ENCODE measurements around a stretch of chr22.

- PRO-cap, result no peak
Observed at GRCh38 chr22:45052745-45053061, 42.9 kb upstream of the PHF21B start.

GRCh38 chr22:45211855-45212855 is 28.5 kb downstream of the KIAA0930 start:
- PRO-cap, result no peak

DNA sequence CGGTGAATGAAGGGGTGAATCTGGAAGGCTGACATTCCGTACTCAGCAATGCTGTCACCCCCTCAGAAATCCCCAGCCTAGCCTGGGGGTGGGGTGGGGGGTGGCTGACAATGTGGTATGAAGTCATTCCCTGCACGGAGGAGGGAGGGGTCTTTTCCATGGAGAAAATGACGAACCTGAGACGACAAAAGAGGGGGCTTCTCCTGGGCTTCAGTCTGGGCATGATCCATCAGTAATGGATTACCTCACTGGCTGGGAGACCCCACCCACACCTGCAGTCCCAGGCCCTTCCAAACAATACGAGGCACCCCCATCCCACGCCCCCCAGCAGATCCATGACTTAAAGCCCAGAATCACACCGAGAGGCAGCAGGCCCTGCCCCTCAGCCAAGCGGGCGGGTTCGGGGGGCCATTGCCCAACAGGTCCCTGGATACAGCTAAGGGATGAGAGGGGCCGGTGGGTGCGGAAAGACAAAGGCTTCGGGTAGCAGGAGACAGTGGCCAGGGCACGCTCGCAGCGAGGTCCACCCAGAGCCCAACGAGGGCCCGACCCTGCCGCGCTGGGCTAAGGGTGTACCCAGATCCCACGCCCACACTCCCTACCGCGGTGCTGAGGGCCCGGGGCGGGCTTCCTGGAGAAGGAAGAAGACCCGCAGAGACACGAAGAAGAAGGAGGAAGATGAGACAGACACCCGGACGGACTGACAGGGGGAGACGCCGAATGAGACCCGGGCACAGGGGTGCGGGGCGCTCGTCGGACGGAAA is 830 bp downstream of the KIAA0930 start:
- PRO-cap, result unidirectional peak, plus-strand start at position 686 of the sequence

DNA sequence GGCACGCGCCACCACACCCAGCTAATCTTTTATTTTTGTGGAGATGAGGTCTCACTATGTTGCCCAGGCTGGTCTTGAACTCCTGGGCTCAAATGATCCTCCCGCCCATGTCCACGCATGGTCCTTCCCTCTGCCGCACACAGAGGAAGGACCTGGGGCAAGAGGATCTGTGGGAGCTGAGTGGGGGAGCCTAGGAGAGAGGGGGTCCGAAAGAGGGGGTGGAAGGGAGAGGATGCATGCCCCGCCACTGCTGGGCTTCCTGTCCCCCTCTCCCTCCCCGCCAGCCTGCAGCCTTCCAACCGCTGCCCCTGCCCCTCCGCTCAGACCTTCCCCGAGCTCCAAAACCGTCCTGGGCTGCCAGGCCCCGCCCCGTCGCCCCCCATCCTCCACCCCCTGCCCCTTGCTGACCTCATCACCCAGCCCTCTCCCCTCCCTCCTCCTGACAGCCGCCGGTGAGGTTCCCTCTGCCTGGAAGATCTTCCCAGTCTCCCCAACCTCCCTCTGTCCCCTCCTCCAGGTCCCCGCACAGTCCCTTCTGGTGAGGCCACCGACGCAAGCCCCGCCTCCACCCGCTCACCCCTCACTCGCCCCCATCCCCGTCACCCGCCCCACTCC is 16.7 kb upstream of the UPK3A start:
- PRO-cap, result no peak

DNA sequence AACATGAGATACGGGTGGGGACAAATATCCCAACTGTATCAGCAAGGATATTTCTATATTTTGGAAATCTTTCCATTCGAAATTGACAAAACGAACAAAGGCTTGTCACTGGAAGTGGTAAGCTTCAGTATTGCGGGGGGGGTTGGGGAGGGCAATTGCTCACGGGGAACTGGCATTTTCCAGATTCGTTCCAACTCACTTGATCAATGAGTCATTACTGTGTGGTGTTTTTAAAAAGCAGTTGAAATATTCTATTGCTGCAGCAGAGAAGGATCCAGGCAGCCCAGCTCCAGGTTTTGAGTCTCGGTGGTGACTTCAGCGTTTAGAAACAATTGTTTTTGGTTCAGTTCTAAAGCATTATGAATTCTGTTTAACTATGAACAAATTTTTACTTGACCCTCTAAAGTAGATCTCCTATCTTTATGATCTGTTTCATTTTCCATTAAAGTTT is 33.8 kb upstream of the FBLN1 start:
- PRO-cap, result no peak

DNA sequence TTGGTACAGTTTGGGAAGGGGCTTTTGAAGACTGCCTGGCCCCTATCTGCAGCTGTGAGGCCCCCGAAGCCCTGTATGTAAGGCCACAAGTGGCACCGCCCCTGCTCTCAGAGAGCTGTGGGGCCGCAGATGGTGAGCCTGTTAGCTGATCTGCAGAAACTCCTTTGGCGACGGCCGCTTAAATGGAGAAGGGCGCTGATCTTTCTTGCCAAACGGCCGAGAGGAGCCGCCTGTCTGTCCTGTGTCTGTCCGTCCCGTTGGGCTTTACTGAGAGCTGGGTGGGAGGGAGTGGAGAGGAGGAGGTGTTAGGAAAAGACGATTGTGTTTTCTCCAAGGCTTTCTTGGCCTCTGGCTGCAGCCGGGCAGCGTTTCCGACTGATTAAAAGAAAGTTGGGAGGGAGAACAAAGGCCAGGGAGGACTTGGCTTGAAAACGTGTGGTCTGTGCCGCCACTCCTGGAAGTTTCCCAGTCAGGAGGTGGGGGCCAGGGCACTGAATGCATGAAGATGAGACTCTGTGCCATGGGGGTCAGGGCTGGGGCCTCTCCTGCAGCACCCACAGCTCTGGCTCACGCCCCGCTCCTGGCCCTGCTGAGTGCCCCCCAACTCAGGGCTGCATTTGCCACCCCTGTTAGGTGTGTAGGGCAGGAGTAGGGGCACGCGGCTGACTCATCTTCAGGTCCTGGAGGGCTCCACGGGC is 2.4 kb downstream of the FBLN1 start:
- PRO-cap, result no peak

DNA sequence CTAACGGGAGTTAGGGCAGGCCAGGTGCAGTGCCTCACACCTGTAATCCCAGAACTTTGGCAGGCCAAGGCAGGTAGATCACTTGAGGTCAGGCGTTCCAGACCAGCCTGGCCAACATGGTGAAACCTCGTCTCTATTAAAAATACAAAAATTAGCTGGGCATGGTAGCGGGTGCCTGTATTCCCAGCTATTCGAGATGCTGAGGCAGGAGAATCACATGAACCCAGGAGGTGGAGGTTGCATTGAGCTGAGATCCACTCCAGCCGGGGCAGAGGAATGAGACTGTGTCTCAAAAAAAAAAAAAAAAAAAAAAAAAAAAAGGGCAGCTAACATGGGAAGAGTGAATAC is 69.1 kb upstream of the ATXN10 start:
- PRO-cap, result no peak

DNA sequence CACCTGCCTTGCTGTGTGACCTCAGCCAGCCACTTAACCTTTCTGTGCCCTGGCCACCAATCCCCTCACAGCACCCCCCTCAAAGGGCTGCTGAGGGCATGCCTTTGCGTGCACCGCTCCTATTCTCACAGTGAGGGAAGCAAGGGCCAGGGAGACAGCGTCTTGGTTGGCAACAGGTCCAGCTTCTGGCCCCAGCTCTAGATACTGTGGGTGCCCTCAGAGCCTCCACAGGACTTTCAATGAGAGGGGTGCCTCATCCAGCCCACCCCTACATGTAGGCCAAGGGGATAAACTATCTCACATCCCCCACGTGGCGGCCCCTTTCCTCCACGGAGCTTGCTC is 32.1 kb upstream of the ATXN10 start:
- PRO-cap, result no peak

- PRO-cap, result no peak
Observed at GRCh38 chr22:45688388-45689288, 17.0 kb downstream of the ATXN10 start.

DNA sequence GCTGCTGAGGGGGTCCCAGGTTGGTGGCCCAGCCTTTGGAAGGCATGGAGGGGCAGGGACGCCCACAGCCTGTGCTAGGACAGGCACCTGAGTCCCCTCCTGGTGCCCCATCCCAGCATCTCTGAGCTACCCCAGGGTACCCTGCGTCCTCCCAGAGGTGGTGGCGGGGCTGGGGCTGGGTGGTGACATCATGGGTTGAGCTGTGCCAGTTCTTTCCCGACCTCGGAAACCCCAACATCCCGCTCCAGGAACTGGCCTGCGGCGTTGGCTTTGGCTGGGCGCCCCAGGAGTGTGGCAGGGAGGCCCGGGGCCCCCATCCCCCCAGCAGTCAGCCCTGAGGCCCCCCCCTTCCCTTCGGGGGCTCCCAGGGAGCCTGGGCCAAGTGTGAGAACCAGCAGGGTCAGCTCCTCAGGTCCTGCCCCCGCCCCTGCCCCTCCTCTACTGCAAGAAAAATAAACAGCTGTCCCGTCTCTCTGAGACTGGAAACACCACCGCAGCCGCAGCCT is 73.7 kb downstream of the WNT7B start:
- PRO-cap, result no peak

DNA sequence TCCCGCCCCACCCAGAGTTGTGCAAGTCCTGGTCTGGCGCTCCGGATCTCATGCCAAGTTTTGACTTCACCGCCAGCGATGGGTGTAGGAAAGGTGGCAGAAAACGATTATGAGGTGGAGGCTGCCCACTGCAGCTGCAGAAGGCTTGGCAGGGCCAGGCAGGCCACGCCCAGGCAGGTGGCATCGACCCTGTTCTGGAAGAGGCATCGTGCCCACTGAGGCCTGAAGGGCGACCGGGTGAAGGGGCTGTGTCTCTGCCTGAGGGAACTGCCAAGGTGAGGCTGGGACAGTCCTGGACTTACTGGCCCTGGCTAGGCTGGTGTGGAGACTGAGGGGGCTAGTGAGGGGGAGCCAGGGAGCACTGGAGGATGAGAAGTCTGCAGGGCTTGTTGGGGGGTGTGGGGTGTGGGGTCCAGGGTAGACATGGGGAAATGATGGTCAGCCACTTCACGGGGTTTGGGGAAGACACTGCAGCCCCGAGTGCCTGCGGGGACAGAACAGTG is 64.9 kb downstream of the WNT7B start:
- PRO-cap, result no peak

- PRO-cap, result bidirectional peak, plus-strand start at chr22:45997732, minus-strand start at chr22:45997614
Observed at GRCh38 chr22:45997251-45998138, 20.5 kb upstream of the WNT7B start.

GRCh38 chr22:46004423-46005023 is 27.6 kb upstream of the WNT7B start:
- PRO-cap, result no peak

- PRO-cap, result no peak
Observed at GRCh38 chr22:46043329-46043725, 66.4 kb upstream of the WNT7B start.

DNA sequence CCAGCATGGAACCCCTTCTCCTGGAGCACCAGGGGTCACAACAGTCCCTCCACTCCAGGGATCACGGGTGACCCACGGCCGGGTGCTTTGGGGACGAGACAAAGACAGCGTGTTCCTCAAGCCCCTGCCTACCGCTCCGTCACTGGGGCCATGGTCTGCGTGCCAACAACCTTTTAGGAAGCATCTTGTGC is 67.2 kb upstream of the WNT7B start:
- PRO-cap, result no peak

GRCh38 chr22:46052556-46053209 is 75.7 kb upstream of the WNT7B start:
- PRO-cap, result no peak

- PRO-cap, result no peak
Observed at GRCh38 chr22:46076615-46077463, 73.5 kb upstream of the PPARA start.

DNA sequence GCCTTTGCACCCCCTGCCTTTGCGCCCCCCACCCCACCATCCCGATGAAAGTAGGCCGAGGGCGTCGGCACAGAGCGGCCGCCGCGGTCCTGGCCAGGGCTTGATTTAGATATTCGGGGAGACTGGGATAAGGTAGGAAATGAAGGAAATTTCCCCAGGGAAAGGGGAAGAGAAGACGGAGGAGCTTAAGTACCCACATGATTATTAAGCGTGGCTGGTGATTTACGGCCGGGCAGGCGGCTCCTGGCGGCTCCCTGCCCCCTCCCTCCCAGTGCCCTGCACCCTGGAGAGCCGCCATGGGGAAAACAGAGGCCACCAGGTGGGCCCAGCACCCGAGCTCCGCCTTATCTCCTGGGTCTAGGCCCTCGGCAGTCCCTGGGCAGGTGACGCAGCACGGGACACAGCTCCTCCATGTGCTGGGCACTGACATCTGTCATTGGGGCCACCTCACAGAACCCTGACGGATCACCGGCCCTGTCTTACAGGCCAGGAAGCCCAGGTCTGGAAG is 60.4 kb upstream of the PPARA start:
- PRO-cap, result no peak

DNA sequence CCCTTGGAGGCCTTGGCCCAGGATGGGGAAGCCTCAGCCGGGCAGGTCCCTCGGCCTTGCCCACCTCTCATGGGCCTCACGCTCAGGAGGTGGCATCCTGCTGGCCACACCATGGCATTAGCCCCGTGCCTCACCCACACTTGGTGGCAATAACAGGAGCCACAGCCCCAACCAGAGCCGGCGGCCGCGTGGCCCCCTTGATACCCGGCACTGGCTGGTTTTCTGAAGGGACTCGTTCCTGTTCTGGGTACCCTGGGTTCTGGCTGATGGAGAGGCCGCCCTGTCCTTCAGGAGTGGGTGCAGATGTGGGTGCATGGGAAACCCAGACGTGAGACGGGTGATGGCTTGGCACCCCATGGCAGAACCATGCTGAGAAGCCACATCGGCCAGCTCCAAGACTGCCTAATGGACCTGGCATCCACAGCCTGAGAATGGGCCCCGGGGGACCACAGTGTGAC is 49.8 kb upstream of the PPARA start:
- PRO-cap, result no peak

GRCh38 chr22:46107758-46108465 is 42.4 kb upstream of the PPARA start:
- PRO-cap, result no peak

All from SEM (cell line).